A549 (cell line): ENCODE measurements around a stretch of chr6.

DNA sequence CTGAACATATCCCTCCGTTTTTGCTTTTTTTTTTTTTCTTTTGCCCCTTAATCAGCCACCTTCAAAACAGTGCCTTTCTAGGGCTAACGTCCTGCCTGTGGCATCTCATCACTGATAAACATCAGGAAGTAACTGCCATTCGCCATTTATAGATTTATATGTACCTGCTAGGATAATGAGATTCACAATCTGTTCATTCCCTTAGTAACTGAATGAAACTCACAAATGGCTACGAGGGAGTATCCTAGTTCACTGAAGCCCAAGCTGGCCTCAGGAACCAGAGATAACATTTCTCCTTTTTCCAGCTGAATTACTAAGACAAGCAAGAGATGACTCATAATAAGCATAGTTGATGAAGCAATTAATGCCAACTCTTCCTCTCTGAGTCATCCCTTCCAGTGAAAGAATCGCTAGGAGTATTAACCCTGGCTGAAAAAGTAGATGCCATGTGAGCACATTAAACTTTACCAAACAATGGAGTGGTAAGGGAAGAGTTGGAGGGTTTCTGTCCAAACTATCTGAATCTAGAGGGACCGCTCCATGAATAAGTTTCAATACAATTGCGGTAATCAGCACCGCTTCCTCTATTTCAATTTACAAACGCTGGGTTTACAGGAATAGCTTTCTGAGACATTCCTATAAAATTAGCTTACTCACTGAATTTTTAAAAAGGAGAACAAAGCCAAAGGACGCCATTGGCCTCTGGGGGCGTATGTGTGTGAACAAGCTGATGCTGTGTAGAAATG is 48.4 kb downstream of the ATXN1 start:
- PRO-cap, result no peak
CAGE:
- cytosol, long polyA plus RNA, result no peak
- long polyA plus RNA, result no peak
- nucleus, long polyA plus RNA, result no peak

- PRO-cap, result no peak
CAGE:
- cytosol, long polyA plus RNA, result no peak
- long polyA plus RNA, result no peak
- nucleus, long polyA plus RNA, result no peak
Measured at GRCh38 chr6:16749396-16750434, 11.5 kb downstream of the ATXN1 start.

GRCh38 chr6:16760564-16760695 is 830 bp downstream of the ATXN1 start:
- PRO-cap, result no peak
CAGE:
- cytosol, long polyA plus RNA, result no peak
- long polyA plus RNA, result no peak
- nucleus, long polyA plus RNA, result no peak

GRCh38 chr6:17212405-17213153 is 68.6 kb upstream of the RBM24 start:
- PRO-cap, result no peak
CAGE:
- cytosol, long polyA plus RNA, result no peak
- long polyA plus RNA, result no peak
- nucleus, long polyA plus RNA, result no peak

DNA sequence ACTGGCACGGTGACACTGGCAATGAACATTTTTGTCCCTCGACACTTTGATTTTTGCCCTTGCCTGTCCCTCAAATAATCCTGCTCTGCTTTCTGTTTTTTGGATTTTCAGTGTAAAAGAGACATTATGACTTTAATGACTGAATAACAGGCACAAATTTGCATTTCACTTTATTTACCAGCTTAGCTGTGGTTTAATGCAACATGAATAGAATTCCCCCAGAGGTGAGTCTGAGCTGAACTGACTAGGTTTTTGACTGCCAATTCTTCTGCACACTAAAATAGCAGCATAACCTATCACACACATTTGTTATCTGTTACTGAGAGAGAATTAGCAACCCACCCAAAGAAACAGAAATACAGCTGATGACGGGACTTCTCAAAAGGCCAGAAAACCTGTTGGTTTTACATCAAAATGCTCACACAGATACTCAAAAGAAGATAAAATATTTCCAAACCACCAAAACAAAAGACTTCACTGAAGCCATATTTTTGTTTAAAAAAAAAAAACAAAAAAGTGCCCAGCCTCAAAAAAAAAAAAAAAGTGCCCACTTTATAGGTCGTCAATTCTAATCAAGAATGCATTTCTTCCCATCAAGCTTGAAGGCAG is 3.8 kb upstream of the RBM24 start:
- PRO-cap, result no peak
CAGE:
- cytosol, long polyA plus RNA, result no peak
- long polyA plus RNA, result no peak
- nucleus, long polyA plus RNA, result no peak

DNA sequence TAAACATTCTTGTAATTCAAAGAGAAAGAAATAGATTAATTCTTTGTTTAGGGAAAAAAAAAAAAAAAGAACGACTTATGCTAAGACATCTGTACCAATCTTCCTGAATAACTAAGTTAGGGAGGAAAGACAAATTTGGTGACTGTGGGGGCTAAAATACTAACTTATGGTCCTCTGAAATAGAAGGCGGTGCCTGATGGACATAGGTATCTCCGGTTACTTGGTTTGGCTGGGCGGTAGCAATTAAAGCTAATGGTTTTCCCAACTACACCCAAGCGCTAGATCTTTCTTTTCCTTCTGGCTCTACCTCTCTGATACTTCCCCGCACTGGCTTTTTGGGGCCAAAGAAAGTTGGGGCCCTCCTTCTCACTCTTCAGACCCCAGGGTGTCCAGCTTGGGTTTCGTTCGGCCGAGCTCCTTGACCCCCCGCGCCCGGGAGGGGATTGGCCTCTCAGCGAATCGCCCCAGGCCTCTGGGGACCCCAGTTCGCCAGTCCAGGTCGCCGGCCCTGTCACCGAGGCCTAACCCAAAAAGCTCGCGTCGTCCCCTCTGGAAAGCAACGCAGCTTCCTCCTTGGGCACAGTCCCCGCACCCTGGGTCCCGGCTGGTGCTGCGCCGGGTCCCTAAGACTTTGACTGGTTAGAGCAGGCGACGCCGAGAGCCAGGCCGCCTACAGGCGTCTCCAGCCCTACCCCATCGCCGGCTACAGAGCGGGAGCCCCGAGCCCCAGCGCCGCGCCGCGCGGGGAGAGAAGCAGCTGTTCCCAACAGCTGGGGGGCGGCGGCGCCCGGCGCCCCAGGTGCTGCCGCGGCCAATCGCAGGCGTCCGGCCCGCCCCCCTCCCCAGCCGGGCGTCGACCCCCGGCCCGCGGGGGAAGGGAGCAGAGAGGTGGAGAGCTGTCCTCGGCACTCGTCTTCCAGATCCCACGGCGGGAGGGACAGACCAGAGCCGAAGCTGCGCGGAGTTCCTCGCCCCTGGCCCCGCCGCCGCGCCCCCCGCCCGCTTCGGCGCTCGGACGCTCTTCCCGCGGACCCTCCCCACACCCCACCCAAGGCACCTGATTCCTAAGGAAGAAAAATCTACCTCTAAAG is 709 bp upstream of the RBM24 start:
- PRO-cap, result no peak
CAGE:
- cytosol, long polyA plus RNA, result no peak
- long polyA plus RNA, result no peak
- nucleus, long polyA plus RNA, result no peak

GRCh38 chr6:17601297-17601382 is 1.0 kb downstream of the FAM8A1 start:
- PRO-cap, result no peak
CAGE:
- cytosol, long polyA plus RNA, result no peak
- long polyA plus RNA, result no peak
- nucleus, long polyA plus RNA, result no peak

- PRO-cap, result no peak
CAGE:
- cytosol, long polyA plus RNA, result no peak
- long polyA plus RNA, result no peak
- nucleus, long polyA plus RNA, result no peak
Measured at GRCh38 chr6:17729409-17729678, 22.6 kb upstream of the NUP153 start.

DNA sequence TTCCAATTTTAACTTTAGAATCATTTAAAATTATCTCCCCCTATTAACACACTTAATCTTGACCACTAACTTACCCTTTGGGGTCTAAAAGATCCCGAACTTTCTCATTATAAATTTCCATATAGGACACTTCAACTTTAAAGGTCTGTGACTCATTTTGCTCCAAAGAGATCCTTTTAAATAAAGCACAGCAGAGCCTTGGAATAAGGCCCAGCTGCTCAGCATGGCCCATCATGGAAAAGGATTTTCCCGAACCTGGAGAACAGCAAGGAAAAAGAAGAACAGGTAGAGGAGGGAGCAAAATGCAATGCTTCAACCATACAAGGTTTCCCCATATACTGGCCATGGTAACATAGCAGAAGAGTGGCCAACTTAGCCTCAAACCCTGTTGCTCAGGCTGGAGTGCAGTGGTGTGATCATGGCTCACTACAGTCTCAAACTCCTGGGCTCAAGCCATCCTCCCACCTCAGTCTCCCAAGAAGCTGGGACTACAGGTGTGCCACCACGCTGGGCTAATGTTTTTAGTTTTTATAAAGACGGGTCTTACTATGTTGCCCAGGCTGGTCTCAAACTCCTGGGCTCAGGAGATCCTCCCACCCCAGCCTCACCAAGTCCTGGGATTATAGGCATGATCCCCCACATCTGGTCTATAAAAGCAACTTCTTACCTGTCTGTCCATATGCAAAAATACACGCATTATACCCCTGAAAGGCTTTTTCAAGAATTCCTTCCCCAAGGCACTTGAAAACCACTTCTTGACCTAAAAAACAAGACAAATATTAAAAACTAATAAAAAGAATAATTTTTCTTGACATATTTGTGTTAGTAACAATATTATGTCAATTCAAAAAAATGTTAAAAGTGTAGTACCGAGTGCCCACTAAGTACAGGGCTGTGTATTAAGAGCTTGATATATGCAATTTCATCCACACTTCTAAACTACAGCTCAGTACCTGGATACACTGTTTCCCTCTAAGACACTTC is 131.8 kb downstream of the KIF13A start:
- PRO-cap, result no peak
CAGE:
- cytosol, long polyA plus RNA, result no peak
- long polyA plus RNA, result no peak
- nucleus, long polyA plus RNA, result no peak

DNA sequence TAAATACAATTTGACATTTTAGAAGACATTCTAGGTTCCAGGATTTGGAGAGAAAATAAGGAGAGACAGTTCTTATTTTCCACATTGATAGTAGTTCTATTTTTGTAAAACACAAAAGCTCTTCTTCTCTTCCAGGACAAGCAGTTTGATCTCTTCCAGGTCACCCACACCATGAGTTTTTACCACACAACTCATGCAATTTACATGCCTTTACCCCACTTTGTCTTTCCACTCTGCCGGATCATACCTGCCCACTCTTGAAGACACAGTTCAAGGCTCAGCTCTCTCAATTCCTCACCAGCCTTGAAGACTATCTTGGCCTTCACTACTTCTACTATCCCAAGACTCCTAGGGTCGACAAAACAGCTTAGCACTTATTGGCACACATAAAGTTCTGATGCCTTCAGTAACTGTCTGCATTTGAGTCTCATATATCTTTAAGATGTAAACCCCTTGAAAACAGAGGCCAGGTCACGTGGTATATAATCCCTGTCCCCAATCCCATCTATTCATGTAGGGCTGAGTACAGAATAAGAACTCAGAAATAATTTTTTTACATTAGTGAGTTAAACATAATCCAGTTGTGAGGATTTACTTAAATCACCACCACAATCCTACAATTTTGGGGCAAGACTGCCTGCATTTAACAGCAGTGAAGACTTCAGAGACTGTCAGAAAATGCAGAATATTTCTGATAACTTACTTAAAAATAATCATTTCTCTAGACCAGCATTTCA is 84.9 kb downstream of the KIF13A start:
- PRO-cap, result no peak
CAGE:
- cytosol, long polyA plus RNA, result no peak
- long polyA plus RNA, result no peak
- nucleus, long polyA plus RNA, result no peak

DNA sequence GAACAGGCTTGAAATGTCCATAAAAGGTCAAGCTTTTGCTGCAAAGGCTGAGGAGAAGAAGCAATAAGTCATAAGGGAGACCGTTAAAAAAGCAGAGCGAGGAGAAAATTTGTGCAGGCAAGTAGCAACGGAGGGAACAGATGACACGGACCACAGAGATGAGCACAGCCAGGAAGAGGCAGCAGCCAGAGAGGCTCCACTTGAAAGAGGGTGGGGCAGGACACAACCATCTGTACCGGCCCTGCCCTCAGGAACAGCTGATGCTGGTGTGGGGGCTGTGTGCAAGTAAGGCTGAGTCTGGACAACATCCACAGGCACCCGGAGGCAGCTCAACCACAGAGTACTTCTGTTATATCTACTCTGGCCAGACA is 25.1 kb downstream of the KIF13A start:
- PRO-cap, result no peak
CAGE:
- cytosol, long polyA plus RNA, result no peak
- long polyA plus RNA, result no peak
- nucleus, long polyA plus RNA, result no peak

DNA sequence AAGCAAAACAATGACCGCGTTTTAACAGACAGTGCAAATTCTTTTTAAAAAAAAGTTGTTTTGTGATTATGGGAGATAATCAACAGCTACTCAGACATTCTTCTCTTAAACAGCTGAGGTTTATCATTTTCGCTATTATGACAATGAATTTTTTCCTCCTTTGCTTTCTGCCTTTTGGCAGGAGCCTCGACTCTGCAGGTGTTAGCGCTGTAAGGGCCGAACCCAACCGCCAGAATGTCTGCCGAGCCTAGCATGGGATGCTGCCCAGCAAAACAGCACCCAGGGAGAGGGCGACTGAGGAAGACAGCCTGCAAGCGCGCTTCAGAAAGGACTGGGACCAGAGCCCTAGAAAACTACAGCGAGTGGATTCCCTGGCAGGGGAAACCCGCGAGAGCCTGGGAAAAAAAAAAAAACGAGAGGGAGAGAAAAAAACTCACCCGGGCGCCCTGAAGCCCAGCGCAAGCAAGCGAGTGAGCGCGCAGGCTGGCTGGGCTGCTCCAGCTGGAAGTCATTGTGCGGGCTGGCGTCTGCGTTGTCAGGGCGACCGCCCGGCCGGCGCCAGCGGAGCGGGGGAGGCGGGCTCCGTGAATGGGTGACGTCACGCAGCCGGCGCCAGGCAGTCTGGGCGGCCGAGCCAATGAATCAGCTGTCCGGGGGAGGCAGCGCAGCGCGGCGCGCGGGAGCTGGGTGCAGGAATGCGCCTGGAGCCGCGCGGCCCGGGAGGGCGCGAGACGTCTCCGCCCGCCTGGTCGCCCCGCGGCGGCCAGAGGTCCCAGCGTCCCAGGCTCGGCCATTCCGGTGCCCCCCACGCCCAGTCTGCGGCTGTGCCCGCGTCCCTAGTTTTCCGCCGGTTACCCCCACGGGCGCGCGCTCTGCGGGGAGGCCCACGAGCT is 32.7 kb upstream of the ID4 start:
- PRO-cap, result bidirectional peak, plus-strand start at position 692 of the sequence, minus-strand start at position 473 of the sequence
CAGE:
- cytosol, long polyA plus RNA, result no peak
- long polyA plus RNA, result no peak
- nucleus, long polyA plus RNA, result start-site peak on the minus strand centred at position 499 of the sequence, 71 bp wide, 10 and 7 reads in 2 replicates

GRCh38 chr6:19806384-19806770 is 30.8 kb upstream of the ID4 start:
- PRO-cap, result no peak
CAGE:
- cytosol, long polyA plus RNA, result no peak
- long polyA plus RNA, result no peak
- nucleus, long polyA plus RNA, result no peak

DNA sequence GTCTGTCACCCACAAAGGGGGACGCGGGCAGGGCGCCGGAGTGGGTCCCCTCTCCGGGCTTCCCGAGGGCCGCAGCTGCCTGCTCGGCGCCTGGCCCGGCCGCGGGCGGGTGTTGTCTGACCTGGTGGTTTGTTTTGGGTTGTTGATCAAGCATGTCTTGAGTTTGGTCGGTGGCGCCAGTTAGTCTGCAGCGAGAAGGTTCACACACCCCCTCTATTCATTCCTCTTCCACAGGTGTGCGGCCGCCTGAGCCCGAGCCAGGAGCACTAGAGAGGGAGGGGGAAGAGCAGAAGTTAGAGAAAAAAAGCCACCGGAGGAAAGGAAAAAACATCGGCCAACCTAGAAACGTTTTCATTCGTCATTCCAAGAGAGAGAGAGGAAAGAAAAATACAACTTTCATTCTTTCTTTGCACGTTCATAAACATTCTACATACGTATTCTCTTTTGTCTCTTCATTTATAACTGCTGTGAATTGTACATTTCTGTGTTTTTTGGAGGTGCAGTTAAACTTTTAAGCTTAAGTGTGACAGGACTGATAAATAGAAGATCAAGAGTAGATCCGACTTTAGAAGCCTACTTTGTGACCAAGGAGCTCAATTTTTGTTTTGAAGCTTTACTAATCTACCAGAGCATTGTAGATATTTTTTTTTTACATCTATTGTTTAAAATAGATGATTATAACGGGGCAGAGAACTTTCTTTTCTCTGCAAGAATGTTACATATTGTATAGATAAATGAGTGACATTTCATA is 2.0 kb downstream of the ID4 start:
- PRO-cap, result no peak
CAGE:
- cytosol, long polyA plus RNA, result no peak
- long polyA plus RNA, result no peak
- nucleus, long polyA plus RNA, result no peak

GRCh38 chr6:19841237-19841994 is 4.2 kb downstream of the ID4 start:
- PRO-cap, result no peak
CAGE:
- cytosol, long polyA plus RNA, result no peak
- long polyA plus RNA, result no peak
- nucleus, long polyA plus RNA, result no peak

- PRO-cap, result no peak
CAGE:
- cytosol, long polyA plus RNA, result no peak
- long polyA plus RNA, result no peak
- nucleus, long polyA plus RNA, result no peak
Measured at GRCh38 chr6:19851259-19852032, 14.3 kb downstream of the ID4 start.

- PRO-cap, result no peak
CAGE:
- cytosol, long polyA plus RNA, result no peak
- long polyA plus RNA, result no peak
- nucleus, long polyA plus RNA, result no peak
Measured at GRCh38 chr6:20210850-20211554, 1.3 kb downstream of the MBOAT1 start.

- PRO-cap, result no peak
CAGE:
- cytosol, long polyA plus RNA, result no peak
- long polyA plus RNA, result no peak
- nucleus, long polyA plus RNA, result no peak
Measured at GRCh38 chr6:21109931-21110130, 483.7 kb upstream of the SOX4 start.

DNA sequence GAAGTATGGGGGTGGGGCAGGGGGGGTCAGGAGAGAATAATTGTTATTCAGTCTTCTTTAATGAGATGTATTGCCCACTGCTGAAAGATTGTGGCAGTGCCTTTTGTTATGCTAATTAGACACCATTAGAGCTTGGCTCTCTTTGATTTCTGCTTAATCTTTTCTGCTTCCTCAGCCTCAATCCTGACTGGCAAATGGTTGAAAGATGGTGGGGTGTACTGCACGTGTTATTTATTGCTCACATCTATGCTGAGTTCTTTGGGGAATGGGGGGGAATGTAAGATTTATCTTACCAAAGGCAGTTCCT is 407.5 kb upstream of the SOX4 start:
- PRO-cap, result no peak
CAGE:
- cytosol, long polyA plus RNA, result no peak
- long polyA plus RNA, result no peak
- nucleus, long polyA plus RNA, result no peak

DNA sequence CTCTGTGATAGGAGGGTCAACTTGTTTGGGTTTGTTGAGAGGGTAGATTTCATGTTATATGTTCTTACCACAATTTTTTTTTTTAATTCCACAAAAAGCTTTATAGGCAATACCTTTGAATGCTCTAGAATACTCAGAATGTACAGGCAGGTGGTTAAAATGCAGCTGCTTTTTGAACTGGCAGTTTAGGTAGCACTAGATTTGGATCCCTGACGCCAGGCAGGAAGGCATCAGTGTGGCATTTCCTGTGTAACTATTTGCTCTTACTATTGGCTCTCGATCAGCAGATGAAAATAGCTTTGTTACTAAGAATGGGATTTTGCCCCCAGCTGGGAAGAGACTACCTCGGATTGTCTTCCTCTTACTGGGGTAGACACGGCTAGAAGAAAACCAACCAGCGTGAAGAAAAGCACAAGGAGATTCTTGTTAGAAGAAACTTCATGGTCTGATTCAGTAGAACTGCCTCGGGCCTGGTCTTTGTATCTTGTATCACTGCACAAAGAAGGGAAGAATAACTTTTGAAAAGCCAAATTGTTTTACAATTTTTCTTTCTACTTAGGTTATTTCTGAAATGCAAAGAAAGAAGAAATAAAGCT is 404.7 kb upstream of the SOX4 start:
- PRO-cap, result no peak
CAGE:
- cytosol, long polyA plus RNA, result no peak
- long polyA plus RNA, result no peak
- nucleus, long polyA plus RNA, result no peak